ENCODE measurements around a stretch of chr12.

GRCh38 chr12:115467951-115468480 is 784.0 kb upstream of the TBX3 start:
- RRBS: no CpG with 5 or more reads among the region's 5 CpGs

DNA sequence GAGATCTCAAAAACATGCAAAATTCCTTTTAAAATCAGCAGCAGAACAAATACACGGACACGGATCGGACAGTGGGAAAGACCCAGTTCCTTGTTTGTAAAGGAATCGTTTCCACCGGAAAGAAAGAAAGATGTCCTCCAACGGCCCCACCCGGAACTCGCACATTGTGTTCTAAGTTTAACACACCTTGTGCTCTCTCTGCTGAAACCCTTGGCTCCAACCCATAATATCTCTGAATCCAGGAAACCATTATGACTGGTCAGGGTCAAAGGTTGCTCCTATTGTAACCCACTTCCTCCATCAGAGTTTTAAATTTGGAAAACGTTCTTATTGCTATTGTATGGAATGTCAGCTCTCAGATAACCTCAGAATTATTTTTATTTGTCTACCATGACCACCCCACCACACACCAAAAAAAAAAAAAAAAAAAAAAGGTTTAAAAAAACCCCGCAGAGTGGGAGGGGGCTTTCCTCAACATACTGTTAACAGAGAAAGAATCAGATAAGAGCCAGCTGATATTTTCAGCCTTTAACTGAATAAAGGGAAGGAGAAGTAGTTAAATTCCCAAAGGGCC is 617.0 kb downstream of the MED13L start:
- RRBS: no CpG with 5 or more reads among the region's 10 CpGs

DNA sequence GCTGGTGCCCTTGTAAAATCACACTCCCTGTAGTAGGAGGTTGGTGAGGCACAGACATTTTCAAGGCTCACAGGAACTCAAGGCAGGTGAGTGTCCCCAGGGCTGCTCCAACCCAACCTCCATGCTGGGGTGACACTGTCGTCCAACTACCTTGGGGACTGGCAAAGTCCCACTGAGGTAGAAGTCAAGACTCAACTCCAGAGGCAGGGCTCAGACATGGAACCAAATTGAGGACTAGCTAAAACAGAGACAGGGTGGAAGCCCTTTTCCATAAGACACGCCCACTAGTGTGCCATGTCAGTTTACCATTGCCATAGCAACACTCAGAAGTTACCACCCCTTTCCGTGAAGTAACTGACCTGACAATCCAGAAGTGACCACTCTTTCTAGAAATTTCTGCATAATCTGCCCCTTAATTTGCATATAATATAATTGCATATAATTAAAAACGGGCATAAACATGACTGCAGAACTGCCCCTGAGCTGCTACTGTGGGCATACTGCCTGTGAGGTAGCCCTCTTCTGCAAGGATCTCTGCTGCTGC is 409.7 kb downstream of the MED13L start:
- RRBS: no CpG with 5 or more reads among the region's 4 CpGs

DNA sequence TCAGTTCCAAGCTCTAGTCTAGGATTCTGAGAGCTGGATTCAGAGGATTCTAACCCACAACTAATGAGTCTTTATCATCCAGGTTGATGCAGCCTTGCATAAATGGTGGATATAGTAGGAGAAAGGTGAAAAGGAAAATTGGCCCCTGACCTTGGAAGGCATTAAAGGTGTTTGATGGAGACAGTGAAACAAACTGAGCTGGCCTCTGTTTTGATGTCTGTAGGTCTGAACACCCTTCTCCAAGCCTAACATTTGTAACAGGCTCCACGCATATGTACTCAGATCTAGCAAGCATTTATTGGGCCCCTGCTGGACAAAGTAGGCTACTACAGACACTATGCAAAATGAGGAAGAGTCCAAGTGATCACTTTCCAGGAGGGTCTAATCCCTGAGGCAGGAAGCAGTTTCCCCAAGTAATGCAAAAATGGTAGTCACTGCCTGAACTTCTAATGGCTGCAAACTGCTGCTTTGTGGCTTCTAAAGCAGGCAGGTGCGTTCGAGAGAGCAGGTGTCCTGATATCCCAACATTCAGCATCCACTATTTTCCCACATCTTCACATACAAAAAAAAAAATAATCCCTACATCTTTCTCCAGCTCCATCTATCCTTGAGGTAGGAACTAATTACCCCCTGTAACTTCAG is 405.8 kb downstream of the MED13L start:
- RRBS: no CpG with 5 or more reads among the region's 3 CpGs

DNA sequence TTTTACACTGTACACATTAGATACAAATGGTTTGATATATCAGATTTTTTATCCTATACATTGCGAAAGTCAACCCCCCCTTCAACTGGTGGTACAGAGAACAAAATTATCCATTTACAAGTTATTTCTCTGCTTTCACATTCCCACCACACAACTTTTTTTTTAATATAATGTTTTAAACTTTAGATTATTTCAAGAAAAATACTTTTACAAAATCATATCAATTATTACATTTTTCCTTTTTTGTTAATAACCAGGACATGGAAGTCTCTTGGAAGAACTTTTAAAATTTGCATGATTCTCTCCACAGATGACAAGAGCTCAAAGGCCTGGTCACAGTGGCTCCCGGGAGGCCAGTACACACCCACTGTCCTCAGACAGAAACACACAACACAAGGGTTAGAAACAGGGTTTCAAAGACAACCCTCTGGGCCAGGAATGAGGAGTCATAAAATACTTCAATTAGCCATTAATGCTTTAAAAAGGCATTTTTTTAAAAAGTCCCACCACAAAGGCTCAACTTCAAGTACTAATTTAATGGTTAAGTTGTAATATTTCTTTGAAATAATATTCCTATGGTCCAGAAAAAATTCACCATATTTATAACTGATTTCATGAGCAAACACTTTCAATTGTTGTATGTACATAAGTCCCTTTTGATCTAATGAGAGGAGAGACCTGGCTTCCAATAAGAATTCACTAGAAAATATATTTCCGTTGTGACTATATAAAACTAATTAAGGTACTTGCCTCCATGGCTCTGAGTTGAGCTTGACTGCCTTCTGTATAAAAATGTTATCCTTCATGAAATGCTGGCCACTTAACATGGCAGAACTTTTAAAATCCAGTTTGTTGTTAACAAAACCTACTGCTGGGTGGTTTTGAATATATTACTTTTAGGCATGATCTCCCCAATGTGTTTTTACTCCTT is 317.6 kb downstream of the MED13L start:
- RRBS: no CpG with 5 or more reads among the region's 3 CpGs

DNA sequence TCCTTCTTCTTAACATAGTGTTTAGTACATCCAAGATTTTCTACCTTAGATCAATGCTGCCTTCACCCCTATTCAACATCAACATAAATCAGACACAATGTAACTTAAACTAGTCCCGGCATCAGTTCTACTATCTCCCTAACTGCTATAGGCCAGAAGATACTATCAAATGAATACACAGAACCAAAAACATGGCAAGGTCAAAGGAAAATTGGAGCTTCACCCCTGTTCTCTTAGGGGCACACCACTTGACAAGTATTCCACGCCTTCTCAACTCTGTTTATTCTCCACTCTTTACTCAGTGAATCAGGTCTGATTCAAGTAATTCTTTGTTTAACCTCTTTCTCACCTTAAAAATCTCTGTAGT is 249.0 kb downstream of the MED13L start:
- RRBS: no CpG with 5 or more reads among the region's 2 CpGs

GRCh38 chr12:116217894-116218555 is 59.5 kb downstream of the MED13L start:
- RRBS: no CpG with 5 or more reads among the region's 5 CpGs

DNA sequence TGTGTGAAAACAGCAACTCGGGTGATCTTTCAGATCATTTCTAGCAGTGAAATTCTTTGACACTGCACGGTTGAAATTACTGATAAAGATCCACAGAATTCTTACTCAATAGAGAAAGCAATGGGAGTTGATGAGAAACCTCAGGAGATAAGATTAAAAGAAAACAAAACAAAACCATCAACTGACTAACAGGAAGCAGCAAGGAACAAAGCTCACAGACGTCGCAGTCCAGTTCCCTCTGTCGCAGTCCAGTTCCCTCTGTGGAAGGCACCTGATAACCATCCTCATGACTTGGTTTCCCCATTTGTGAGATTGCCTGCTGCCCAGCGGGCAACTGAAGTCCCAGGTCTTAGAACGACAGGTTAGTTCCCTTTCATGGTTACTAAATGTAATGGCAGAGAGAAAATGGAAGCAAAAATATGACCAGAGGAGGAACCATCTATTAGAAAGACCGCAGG is 4.9 kb upstream of the MED13L start:
- RRBS: no CpG with 5 or more reads among the region's 8 CpGs

- RRBS: no CpG with 5 or more reads among the region's 4 CpGs
These were observed 47.3 kb upstream of the MED13L start for GRCh38 chr12:116324660-116325261.

DNA sequence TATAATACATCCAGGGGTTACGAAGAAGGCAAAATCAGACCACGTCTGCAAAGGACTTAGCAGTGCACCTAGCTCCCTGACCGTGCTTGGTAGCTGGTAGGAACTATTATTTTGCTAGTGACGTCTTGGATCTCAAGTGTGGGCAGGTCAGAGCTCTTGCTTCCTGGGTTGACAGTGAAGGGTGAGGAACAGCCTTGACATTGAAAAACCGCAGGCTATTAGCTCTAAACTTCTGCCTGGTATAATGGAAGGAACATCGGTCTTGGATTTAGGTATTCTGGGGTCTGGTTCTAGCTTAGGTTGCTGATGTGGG is 89.4 kb upstream of the MED13L start:
- RRBS: no CpG with 5 or more reads among the region's 6 CpGs

GRCh38 chr12:116383188-116383565 is 105.7 kb upstream of the MED13L start:
- RRBS: no CpG with 5 or more reads among the region's 8 CpGs

- RRBS: no CpG with 5 or more reads among the region's 14 CpGs
These were observed 132.9 kb upstream of the MAP1LC3B2 start for GRCh38 chr12:116426173-116426871.

DNA sequence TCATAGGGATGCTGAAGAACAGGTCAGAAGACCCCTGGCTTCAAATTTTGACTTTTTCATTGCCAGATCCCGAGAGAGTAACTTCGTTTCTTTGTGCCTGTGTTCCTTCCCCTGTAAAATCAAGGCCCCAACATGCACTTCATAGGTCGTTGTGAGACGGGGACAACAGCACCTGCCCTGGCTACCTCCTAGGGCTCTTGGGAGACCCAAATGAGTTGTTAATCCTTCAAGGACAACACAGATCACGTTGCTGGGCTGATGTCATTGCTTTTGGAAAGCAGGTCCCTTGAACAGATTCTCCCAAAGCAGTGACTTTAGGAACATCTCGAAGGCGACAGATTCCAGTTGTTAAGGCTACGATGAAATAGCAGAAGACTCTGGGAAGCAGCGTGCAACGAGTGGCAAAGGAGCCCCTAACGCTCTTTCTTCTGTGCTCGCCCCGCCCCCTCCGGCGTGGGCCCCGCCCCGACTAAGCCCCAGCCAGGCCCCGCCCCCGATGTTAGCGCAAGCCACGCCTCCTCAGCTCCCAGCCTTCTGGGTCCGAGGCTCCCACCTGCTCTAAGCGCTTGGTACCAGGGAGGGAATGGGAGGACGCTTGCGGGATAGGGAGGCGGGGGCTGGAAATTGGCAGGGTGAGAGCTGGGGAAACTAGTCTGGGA is 26.2 kb upstream of the MAP1LC3B2 start:
- RRBS: no CpG with 5 or more reads among the region's 26 CpGs

GRCh38 chr12:116534359-116535114 is 24.6 kb upstream of the MAP1LC3B2 start:
- RRBS: no CpG with 5 or more reads among the region's 26 CpGs

GRCh38 chr12:116635476-116636130 is 76.4 kb downstream of the MAP1LC3B2 start:
- RRBS: no CpG with 5 or more reads among the region's 11 CpGs

DNA sequence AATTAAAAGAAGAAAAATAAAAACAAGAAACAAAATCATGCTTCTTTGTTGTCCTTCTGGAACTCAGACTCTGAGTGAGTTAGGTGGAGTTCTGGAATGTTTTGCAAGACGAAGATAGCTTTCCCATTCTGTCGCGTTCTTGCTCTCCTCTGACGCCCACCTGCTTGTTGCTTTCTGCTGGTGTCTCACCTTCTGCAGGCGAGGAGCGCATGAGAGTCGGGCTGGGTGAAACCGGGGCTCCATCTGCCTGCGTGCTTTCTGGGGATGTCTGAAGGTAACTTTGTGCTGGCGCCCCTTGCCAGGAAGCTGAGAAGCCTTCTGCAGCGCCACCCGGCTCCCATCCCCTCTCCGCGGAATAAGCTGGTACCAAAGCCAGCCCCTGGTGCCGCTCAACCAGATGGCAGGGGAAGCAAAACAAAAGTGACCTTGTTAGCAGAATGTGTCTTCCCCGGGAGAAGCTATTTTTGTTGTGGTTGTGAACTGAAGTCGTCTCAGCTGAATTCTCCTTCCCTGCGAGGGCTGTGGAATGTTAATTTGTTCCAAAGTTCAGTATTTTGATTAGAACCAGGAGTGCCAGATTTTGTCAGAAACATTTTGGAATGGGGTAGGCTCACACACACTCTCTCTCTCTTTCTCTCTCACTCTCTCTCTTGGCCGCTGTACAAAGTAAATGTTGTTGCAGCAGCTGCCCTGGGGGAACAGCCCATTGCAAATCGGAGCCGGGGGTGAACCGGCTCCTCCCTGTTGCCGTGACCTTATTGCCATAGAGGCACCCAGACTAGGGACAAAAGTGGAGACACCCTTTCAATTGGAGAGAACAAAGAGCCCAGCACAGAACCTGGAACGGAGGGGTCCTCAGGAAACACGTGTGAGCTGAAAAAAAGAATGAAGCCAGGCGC is 79.4 kb downstream of the SPRING1 start:
- RRBS: 18% methylated on average over 7 of the region's 26 CpGs

DNA sequence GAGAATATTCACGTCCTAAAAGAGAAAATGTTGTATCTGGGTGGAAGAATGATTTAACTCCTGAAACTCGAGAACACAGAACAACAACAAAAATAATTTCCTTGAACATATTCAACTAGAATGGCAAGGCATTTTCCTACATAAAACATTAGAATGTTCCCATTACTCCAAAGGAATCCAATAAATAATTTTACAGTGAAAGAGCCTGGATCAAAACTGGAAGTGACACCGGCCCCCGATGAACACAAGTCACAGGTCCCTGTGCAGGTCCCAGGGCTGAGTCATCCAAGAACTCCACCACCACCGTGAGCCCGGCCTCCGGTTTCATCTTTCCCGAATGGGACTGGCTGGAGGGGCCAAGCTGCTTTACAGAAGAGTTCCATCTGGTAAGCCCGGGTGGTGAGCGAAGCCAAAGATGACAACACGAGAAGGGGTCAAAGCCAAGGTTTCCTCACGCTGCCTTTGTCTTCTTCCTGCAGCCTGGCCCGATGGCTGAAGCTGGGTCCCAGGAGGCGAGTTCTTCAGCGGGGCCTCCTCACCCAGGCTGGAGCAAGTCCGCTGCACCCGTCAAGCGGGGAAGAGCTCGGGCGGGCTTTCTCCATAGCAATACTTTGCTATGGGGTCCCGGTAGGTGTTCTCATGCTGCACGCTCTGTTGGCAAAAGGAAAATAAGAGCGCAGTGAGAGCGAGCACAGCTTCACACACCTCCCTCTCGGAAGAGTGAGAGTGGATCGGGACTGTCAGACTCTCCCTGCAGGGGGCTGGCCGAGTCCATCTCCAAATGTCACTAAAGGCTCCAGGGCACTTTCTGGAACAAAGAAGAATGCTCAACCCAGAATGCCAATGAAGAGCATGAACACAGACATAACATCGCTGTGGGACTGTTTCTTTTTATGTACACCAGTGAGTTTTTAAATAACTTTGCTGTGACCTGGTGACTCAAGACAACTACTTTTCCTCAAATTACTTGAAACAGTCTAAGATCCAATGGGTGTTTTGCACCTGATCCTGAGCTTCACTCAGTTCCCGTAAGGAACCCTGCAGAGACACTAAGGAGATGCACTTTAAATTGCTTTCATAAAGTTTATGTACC is 20.3 kb downstream of the SPRING1 start:
- RRBS: 4% methylated on average over 5 of the region's 29 CpGs

GRCh38 chr12:116719715-116720316 is 18.1 kb downstream of the SPRING1 start:
- RRBS: no CpG with 5 or more reads among the region's 10 CpGs

- RRBS: no CpG with 5 or more reads among the region's 10 CpGs
These were observed 60.0 kb downstream of the HRK start for GRCh38 chr12:116821089-116821872.

DNA sequence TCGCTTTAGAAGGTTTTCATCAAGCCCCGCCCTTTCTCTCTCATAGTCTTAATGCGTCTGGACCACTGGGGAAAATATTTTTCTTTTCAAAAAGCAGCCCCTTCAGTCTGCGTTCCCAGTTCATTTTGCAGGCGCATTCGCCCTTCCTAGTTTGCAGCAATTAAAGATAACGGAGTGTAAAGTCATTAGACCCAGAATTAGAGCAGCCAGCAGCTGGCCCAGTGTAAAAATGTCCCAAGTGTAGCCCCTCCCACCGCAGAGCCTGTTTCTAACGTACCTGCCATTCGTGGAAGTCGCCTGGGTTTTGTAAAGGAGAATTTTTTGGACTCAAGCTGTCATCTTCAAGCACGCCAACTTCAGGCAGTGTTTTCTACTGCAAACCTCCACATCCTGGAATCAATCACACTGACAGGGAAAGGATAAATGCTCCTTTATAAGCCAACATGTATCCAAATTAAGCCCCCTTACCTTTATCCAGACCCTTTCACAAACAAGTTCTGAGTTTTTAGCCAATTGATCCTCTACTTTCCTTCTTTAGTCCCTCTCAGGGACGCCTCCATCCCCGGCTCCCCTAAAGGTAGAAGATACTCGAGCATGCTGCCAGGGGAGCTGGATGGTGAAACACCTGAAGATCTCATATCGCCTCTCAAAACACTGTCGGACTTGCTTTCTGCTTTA is 68.6 kb downstream of the TESC start:
- RRBS: no CpG with 5 or more reads among the region's 17 CpGs

All from PFSK-1 (cell line).